LNCaP clone FGC (cell line): Measurements from ENCODE around the genes SPATA45 and RPS6KC1.

GRCh38 chr1:211680734-211681411, 5.5 kb upstream of the NEK2 start:
- RRBS, 2 experiments: no CpG with 5 or more reads among the region's 9 CpGs

DNA sequence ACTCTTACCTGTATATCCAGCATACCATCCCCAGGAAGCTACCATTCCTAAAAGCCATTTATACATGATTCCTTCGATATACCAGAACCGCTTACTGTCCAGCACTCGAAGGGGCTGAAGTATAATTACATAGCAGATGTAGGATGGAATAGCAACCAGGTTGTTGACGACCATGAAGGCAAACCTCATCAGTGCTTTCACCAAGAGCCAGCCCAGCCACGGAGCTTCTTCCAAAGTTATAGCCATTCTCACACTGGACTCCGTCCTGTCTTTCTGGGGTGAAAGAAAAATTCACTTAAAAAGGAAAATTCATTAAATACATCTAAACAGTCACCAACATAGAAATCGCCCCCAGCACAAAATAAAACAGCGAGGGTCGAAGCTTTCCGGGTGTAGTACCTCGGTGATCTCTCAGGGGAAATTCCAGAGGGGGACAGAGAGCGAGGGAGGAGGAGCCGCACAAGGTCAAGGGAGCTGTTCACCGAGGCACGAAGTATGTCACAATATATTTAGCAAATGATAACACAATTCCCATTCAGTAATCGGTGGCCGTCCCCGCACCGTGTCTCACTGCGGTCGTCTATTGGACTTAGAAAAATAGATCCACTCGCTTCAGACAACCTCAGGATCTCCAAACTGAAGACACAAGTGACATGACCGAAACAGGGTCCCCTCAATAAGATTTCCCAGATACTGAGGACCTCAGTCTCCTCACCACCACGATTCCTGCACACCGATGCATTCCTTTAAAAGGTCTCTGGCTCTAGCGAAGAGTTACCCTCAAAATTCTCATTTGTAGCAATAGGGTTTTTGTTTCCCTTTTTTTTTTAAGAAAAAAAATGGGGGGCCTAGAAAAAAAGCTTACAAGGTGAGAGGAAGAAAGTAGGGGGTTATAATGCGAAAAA, 1.3 kb downstream of the LPGAT1 start:
- RRBS, 2 experiments: no CpG with 5 or more reads among the region's 27 CpGs

GRCh38 chr1:211897010-211897396, 66.4 kb upstream of the LPGAT1 start:
- RRBS, 2 experiments: no CpG with 5 or more reads among the region's 7 CpGs

DNA sequence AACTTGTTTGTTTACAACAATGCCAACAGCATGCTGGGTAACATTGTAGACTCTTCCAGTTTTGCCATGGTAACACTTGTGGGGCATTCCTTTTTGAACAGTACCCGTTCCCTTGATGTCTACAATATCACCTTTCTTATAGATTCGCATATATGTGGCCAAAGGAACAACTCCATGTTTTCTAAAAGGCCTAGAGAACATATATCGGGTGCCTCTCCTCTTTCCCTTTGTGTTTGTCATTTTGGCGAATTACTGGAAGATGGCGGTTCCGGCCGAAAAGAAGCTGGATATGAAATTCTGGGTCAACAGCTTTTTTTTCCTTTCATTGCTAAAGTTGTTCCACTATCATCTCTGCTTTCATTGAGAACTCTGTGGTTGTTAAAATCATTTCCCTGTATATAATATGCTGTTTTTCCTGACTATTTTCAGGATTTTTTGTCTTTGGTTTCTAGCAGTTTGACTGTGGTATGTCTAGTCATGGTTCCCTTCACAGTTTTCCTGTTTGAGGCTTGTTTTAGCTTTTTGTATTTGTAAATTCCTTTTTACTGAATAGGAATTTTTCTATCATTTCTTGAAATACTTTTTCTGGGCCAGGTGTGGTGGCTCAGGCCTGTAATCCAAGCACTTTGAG, 16.3 kb downstream of the DTL start:
- RRBS, 2 experiments: no CpG with 5 or more reads among the region's 7 CpGs

DNA sequence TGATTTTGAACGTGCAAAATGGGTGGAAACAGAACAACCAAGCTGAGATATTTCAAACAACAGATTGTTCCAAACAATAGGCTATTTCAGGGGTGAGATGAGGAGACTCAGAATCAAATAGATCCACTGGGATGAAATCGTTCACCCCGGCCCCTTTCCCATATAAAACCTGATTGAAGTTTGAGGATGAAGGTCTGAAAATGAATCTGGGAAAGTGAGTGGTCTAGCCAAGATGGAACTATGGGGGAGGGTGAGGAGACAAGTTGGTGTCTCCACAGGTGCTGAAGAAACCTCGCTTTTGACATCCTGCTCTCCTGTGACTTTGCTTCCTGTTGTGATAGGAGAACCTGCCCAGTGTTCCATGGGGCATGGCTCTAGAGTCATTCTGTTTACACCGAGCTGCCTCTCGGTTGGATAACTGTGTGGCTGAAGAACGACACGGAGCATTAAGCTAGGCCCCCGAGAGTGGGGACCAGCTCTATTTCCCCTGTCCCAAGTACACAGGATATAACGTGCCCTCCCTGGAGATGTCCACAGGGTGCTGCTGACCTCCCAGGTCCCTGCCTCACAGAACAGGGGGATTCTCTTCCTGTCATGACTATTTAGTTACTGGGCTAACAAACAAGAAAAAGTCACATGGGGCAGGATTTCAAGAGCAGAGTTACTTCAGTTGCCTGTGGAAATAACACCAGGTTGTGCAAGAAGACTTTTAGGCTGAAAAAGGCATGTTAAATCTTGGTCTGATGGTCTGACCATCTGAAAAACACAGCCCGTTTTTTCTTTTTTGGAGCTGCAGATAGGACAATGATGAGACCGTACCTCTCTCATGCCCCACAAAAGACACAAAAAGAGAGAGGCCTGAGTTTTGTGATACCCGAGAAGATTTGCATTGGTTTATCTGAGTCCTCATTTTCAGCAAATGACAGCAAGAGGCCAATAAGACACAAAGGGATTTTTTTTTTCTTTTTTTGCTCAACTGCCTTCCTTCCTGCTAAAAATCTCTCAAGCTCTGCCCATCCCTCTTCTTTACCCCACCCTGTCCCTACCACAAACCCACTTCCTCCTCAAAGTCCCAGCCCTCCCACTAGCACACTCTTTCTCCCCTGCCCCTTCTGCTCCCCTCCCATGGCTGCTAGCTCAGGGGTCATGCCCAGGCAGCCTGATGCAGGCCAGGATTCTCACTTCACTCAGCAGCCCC, 29.3 kb upstream of the PPP2R5A start:
- RRBS, 2 experiments: no CpG with 5 or more reads among the region's 13 CpGs

DNA sequence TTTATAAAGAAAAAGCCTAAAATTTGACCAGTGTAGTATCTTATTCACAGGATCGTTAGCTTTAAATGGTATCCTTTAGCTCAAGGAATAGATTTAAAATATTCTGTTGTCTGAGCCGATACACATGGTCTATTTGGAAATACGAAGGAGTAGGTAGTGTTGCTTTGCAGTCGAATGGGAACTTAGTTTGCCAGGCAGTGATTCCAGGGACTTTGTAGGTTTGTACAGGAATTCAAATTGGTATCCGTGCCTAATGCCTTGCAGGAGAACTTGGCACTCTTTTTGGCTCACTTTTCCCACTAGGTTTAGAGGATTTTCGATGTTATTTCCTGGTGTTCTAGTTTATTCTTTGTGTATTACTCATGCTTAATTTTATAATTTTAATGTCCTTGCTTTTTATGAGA, 1.6 kb downstream of the PPP2R5A start:
- RRBS, 2 experiments: no CpG with 5 or more reads among the region's 6 CpGs

DNA sequence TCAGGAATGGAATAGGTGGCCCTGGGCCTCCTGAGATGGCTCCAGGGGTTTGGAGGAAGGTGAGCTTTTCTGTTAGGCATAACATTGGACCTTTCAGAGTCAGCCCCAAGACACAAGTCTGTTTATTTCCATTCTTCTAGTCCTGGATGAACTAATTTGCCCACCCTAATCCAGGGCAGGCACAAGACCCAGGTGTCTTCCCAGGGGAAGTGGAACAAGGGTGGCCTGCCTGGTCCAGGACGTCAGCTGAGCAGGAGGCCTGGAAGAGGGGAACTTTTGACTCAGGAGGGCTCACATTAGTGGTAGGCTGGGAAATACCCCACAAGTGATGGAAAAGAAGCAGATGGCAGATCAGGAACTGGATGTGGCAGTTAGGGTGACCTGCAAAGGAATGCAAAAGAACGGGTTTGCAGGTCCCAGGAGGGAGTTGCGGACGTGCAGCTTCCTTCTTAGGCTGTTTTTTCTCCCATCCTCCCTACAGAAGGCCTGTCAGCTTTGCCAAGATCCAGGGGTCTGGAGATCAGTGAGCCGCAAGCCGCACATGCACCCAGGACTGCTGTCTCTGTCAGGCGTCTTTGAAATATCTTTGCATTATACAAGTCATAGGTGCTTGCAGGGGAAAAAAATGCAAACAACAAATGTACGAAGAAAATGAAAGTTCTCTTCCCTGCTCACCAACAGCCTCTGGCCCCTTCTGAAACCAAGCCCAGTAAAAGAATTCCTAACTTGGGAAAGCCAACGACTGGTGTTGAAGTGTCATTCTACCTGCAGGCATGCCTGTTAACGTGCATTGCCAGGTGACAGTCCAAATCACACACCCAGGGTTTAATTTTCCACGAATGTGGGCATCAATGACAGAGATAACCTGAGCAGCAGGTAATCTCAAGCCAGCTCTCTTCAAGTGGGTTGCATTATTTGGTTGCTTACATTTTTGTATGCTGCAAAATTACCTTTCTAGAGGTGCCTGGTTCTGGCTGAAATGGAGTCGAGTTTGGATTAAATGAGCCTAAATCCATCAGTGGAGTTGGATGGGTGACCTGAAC, 34.3 kb downstream of the NENF start:
- RRBS, 2 experiments: no CpG with 5 or more reads among the region's 12 CpGs

DNA sequence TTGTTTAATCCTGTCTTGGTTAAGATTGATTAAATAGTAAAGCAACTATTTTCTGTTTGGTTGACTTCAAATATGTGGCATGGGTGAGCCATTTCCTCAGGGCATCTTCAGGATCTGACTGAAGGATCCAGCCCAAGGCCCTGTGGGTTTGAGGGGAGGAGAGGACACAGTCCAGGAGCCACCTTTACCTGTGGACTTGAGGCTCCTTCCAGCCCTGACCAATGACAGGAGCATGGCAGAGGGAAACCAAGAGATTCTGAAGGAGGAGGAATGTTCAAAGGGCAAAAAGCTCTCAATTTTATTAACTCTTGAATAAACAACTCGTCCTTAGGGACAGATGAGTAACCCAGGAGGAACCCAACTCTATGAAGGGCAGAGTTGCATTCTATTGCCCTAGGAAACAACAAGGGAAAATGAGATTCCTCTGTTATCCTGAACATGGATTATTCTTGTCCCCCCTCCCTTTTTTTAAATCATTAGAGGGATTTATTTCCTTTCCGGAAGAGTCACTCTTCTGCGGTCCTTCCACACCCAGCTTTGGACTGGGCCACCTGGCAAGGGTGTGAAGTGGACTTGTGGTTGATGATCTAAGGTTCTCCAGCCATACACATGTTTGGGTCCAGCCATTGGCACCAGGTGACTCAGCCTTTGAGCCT, 49.7 kb downstream of the NENF start:
- RRBS, 2 experiments: no CpG with 5 or more reads among the region's 3 CpGs

- RRBS, 2 experiments: no CpG with 5 or more reads among the region's 13 CpGs
These were observed 49.5 kb upstream of the ATF3 start for GRCh38 chr1:212559065-212559442.

DNA sequence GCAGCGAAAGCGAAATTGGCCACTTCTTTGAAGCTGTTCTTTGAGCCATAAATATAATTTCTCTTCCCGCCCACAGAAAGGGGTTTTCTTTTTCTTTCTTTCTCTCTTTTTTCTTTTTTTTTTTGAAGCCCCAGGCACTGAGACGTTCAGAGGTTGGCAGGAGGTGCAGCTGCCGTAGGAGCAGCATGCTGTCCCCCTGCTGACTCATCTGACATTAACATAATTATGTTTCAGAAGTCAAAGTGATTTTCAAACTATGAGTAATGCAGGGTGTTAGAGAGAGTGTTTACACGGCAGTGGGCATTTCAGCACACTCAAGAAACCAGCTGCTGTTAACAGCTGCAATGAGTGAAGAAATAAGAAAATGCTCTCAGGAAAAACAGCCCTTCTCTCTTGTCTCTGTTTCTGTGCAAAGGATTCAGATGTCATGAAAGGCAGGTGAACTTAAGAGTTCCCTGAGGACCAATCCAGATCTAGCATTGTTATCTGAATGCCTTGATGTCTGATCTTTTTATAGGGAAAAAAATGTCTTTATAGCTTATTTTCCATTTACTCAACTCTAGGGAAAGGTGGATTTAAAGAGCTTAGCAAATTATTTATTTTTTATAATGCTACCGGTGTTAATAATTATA, 41.4 kb upstream of the ATF3 start:
- RRBS, 2 experiments: no CpG with 5 or more reads among the region's 7 CpGs

DNA sequence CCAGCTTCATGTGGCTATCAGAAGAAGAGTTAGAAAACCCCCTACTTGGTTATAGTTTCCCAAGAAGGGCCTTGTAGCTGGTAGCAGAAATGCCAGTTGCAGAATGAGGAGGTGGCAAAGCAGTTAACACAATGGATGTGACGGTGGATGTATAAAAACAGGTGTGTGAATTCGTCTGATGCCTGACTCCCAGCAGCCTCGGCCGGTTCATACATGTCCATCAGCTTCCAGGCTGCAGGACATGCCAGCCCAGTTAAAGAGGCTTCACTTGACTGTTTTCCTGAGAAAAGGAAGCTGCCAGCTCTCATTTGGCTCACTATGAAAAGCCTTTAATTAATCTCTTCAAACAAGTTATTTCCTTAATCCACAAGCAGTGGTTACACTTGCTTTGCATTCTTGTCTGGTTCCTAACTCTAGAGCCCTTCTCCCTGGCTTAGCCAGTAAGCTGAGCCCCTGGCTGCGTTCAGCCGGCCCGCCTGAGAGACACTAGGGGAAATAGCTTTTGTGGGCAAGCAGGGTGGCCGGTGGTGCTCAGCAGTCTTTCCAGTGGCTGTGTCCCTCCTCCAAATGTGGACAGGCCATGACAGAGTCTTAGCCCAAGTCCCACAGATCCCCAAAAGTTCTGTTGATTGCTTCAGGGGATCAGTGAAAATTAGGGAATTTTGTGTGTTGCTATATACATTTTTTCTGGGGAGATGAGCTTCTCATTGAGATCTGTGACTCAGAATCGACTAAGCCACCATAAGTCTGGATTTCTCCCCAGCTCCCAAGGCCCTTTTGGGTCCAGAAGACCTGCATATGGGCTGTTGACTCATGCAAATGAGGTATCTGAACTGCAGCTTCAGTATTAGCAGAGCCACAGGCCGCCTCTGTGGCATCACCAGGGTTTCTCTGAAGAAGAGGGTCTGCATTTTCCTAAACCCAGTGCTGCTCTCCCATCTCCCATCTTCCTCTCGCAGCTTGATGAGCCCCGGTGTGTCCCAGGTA, 5.7 kb upstream of the GARIN4 start:
- RRBS, 2 experiments: 57 to 86% methylated on average over 2 to 3 of the region's 12 CpGs

DNA sequence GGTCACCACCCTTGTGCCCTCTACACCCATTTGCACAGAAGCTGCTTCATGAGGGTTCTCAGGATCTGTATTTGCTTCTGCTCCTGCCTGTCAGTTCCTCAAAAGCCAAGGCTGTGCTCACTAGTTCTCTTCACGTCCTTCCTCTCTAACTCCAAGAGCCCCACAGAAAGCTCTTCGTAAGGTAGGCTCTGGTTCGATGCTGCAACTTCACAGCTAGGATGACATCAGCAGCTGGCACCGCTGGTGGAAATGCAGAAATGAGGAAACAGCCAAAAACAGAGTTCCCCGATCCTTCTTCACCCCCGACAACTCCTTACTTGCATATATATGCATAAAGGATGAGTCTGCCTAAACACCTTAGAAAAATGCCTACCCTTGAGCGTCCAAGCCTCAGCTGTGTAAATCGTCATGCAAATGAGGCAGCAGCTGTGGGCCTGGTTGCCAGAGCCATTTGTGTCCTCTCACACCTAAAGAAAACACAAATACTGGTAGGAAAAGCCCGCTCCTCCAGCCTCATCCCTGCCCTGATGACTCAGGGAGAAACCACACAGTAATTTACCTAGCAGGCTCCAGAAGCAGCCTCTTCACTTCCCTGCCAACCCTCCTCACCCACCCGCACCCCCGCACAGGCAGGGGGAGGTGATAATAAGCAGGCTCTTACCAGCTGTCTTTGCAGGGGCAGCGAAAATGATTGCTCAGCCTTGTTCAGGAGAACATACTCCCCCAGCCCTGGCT, 28.2 kb downstream of the BATF3 start:
- RRBS, 2 experiments: no CpG with 5 or more reads among the region's 12 CpGs

GRCh38 chr1:212794407-212795207, 2.9 kb downstream of the TATDN3 start:
- RRBS, 2 experiments: no CpG with 5 or more reads among the region's 5 CpGs

DNA sequence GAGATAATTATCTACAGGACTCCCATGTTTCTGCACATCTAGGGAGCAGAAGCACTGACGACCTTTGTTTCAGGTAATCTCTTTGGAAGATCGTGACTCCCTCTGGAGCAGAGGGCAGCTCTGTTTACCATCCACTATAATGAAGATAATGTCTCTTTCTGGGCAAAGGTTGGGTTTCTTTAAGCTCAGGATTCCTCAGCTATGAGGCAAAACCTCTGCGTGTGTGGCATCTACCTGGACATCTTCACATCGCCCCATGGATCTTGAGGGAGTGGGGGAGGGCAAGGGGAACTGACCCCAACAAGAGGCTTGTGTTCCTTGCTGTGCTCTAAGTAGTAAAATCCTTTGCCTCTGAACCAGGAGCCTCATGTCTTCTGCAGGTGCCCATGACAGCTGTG, 19.6 kb downstream of the SPATA45 start:
- RRBS, 2 experiments: no CpG with 5 or more reads among the region's 4 CpGs

DNA sequence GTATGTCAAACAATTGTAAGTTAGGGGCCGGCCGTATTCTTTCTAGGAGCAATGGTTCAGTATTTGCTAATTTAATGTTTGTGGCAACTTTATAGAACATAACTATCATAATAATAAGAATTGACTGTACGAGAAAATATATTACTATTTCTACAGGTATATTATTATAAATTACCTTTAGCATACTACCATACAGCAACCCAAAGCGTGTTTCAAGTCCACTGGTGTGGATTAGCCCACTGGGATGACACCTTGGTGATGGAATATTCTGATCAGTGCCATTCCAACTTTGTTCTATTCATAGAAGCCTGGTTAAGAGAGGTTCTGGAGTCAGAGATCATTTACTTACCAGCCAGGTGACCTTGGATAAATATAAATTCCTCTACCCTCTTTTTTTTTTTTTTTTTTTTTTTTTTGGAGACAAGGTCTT, at the start of gene SPATA45:
TSS of gene SPATA45 (minus strand) at position 245 of the 430 bp plus-strand sequence.
- RRBS, 2 experiments: no CpG with 5 or more reads among the region's 4 CpGs

DNA sequence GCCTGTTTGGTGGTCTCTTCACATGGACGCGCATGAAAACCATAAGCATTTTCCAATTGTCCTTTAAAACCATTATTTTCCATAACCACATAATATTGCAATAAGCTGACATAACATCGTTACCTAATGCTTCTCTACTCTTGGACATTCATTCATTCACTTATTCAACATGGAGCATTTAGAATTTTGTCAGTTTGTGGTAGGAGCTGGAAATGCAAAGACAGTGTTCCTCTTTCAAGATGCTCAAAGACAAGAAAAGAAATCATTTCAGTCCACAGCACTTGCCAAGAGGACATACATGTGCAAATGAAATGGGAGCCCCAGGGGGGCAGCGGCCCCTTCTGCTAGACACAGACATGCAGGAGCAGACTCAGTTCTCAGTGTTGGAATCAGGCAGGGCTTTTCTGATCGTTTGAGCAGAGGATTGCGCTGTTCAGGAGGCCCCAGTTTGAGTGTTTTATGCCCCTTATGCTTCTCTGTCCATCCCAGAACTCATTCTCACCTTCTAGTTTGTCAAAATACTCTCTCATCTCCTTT, 35.6 kb upstream of the VASH2 start:
- RRBS, 2 experiments: no CpG with 5 or more reads among the region's 6 CpGs

DNA sequence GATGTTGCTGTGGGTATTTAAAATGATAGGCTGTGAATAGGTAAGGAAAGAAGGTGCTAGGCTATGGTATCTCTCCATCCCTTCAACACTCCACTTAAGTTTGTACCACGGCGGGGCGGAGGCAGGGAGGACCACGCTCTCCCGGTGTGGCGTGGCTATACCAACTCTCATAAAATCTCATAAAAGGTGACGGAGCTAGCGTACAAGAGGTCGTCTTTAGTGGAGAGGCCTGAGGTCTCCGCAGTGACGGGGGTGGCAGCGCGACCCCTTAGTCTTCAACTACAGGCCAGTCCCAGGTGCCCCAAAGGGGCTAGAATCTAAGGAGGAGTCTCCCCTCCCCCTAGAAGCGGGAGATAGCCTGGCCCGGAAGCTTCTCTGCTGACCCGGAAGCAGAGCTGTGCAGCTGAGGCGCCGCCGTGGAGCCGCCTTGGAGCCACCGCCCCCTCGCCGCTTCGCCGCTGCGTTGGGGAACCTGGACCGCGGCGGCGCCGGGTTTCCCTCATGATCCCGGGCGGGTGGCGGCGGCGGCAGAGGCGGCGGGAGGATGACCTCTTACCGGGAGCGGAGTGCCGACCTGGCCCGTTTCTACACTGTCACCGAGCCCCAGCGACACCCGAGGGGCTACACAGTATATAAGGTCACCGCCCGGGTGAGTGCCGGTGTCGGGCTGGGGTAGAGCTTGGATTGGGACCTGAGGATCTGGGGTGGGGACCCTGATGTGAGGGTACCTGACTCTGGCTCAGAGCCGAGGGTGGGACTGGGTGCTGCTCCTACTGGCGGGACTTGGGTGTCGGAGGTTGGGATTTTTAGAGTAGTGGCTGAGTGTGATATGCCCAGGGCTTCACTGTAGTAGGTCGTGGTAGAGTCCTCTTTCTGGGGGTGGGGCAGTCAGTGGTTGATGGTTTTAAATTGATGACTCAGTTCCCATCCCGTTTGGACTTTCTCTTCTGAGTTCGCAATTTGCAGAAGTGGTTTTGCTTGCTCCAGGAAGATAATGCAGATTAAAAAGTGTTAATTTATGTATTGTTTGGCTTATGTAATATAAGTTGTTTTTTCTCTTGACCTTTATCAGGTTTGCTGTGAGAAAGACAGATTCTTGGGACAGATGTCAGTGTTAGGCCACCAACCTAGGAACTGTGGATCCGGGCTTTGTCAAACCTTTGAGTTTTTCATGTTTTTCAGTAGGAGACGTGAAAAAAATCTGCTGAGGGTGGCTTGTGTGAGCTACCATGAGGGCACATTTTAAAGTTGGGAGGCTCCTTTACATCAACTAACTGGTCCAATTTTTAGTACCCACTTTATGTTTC, at the start of gene RPS6KC1:
TSS of gene RPS6KC1 (plus strand) at position 381 of the 1,307 bp plus-strand sequence.
- RRBS, 2 experiments: under 1 to 1% methylated on average over 25 of the region's 57 CpGs

DNA sequence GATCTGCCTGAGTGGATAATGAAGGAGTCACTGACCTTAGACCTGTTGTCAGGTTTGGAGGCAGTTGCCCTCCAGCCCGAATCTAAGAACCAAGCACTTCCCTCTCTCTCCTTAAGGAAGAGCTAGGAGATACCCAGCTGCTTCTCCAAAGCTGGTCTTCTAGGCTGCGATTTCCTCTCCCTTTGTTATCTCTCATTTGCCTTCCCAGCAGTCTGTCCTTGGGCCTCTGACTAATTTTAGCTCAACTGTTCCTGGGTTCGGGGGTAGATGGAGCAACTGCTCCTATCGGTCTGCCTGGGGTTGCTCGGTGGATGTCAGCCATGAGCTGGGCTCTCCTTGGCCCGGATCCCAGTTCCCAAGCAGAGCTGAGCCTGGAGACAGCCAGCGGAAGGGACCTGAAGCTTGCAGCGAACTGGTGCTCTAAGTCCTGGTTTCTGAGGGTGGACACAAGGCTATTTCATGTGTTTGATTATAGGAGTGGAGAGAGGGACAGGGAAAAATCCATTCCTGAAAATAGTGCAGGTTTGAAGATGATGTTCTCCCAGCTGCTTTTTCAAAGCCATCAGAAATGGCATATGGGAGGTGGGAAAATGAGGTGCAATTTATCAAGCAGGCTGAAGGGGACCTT, 423.0 kb downstream of the RPS6KC1 start:
- RRBS, 2 experiments: no CpG with 5 or more reads among the region's 8 CpGs

DNA sequence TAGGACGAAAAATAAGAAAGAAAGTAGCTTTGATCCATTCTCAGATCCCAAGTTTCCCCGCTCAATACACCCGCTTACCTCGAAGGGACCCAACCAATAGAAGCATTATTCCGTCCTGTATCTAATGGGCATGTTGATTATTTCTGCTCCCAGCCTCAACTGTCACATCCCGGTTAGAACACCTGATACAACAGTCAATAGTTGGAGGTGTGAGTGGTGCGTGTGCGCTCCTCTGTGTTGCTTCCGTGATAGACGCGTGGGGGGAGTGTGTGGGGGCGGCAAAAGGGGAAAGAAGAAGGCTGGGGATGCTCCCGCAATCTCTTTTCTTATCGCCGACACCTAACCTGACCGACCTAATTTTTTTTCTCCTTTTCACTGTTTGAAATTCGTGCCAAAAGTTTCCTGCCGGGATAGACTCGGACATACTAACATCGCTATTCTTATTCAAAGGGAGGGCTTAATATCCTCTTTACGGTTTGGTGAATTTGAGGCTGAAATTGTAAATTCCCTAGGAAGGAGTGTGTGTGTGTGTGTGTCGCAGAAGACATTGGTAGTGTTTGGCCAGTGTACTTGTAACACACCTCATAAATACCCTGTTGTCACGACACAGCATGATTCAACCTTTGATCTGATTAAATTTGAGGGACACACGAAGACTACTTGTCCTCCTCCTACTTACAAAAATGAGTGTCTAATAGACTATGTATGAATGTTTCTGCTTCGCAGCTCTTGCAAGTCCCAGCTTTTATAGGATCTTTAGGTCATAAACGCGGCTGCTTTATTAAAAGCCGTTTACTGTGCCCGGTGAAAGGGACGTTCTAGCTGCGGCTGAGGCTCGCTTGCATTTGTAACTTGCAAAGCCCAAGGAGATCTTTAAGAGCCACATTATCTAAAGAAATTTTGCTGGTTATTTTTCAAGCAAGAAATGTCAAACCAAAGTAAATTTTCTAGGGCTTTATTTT, 1.5 kb upstream of the PROX1 start:
- RRBS, 2 experiments: no CpG with 5 or more reads among the region's 32 CpGs

DNA sequence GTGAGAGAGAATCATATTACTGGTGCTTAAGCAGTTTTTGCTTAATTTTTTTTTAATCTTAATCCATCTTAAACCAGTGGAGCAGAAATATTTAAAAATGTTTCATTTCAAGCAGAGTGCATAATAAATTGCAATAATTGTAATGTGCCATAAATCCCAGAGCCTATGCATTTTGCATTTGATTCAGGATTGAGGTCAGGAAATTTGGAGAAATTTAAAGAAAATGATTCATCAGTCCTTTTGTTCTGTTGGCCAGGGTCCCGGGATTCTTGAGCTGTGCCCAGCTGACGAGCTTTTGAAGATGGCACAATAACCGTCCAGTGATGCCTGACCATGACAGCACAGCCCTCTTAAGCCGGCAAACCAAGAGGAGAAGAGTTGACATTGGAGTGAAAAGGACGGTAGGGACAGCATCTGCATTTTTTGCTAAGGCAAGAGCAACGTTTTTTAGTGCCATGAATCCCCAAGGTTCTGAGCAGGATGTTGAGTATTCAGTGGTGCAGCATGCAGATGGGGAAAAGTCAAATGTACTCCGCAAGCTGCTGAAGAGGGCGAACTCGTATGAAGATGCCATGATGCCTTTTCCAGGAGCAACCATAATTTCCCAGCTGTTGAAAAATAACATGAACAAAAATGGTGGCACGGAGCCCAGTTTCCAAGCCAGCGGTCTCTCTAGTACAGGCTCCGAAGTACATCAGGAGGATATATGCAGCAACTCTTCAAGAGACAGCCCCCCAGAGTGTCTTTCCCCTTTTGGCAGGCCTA, 8.6 kb downstream of the PROX1 start:
- RRBS, 2 experiments: 2% methylated on average over 3 of the region's 12 CpGs